ENCODE data around the genes C9orf85 and ANXA1.

DNA sequence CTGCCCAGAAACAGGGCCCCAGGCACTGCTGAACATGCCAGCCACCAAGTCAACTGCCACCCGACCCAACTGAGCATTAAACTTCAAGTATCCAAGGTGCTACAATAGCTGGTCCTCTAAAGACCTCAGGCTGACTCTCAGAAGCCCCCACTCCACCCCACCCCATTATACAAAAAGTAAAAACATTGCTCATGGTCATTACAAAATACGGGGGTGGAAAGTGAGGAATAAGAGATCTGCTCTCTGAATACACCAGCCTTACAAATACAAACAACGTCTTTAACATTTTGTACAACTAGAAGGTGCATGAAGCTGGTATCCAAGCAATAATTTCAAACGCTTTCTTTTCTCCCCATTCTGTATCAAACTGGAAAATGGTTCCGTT lies 83.6 kb downstream of the CEMIP2 start:
- CAGE, long polyA plus RNA = start-site peak on the minus strand centred at position 151 of the sequence, 8 bp wide, 119 and 98 reads in 2 replicates
- RRBS = no CpG with 5 or more reads among the region's 5 CpGs

- CAGE, long polyA plus RNA = no peak
- RRBS = no CpG with 5 or more reads among the region's 8 CpGs
Measured at GRCh38 chr9:71765418-71766154, 2.7 kb downstream of the CEMIP2 start.

- CAGE, long polyA plus RNA = no peak
- RRBS = no CpG with 5 or more reads among the region's 5 CpGs
Measured at GRCh38 chr9:71793491-71794308, 25.4 kb upstream of the CEMIP2 start.

DNA sequence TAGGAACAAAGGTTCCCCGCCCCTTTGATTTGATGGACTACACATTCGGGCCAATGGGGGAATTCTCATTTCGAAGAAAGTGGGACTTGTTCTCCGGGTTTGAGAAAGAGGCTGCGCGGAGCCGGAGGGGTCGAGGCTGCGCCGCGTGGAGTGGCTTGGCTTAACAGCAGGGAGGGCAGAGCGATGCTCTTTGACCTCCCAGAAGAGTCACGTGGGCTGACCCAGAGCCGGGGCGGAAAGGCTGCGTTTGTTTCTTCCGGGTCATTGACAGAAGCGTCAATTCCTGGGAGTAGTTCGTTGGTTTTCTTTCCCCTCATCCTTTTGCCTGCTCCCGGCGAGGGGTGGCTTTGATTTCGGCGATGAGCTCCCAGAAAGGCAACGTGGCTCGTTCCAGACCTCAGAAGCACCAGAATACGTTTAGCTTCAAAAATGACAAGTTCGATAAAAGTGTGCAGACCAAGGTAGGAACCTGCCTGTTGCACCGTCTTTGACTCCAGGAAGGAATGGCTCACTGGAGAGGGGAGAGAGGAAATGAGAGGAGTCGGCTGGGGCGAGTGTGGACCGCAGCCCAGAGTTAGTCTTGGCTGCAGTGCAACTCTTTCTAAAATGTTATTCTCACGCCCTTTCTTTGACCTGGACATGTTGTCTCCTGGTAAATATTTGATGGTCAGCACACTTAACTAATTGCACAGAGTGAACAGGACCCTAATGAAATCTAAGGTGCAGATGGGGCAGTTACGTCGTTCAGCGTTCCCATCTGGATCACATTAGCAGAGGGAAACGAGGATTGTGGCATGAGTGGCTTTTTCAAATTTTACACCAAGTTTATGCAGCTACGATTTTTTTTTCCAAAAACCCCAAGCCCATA lies at the start of gene C9orf85:
Gene C9orf85, plus strand, starts transcription at position 264 of the 868 bp plus-strand sequence.
- CAGE, long polyA plus RNA = start-site peak on the plus strand centred at position 105 of the sequence, 7 bp wide, 112 and 80 reads in 2 replicates
- RRBS = 1% methylated on average over 10 of the region's 37 CpGs

- CAGE, long polyA plus RNA = no peak
- RRBS = no CpG with 5 or more reads among the region's 4 CpGs
Measured at GRCh38 chr9:72042994-72043483, 17.4 kb downstream of the C9orf57 start.

DNA sequence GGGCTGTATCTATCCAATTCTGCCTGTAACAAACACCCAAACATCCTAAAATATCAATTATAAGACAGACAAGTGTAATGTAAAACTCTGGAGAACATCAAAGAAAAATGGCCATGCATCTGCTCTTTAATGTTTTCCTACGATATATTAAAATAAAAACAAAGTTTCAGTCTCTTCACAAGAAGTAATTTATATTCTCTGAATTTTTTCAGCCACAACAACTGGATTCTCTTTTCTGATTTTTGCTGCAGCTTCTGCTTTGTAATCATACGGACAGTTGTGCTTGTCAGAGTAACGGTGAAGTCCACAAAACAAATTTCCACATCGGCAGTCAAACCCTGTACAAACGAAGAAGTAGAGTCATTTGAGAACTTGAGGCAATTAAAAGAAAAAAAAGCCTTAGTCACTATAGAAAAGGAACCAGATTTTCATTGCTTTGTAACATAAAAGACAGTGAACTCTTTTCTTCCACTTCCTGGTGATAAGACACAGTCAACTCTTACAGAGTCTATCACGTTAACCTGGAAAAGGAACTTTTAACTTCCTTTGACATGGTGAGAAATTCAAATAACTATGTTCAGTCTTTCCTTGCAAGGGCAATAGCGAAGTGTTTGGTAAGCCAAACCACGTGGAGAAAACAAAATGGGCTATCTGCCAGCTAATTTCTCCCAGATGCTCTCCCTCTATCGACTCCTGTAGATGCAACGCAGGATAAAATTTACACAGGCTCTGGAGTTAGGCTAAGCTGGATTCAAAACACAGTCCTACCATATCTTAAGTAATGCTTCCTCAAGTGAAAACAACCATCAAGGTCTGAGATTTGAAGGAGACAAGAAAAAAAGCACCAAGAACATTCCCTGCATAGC lies 9.0 kb downstream of the ZFAND5 start:
- CAGE, long polyA plus RNA = no peak
- RRBS = no CpG with 5 or more reads among the region's 10 CpGs

- CAGE, long polyA plus RNA = no peak
- RRBS = no CpG with 5 or more reads among the region's 4 CpGs
Measured at GRCh38 chr9:72359803-72360344, 5.1 kb downstream of the ZFAND5 start.

DNA sequence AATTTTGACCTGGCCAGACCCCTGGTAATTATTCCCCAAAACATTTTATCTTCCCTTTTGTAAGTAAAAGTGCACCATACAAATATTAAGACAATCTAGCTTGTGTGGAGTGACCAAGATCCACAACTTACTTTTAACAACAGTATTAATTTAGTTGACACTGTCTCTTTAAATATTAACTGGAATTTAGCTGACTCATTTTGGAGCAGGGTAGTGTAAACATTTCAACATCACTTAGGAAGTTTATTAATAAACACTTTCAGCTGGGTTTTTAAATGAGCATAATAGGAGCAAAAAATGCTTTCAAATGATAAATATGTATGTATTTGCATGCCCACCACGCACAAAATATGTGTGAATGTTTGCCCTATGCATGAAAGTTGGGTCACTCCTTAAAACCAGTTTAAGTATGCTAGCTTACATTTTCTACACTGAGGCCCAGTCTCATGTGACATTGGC lies 3.0 kb downstream of the ZFAND5 start:
- CAGE, long polyA plus RNA = no peak
- RRBS = no CpG with 5 or more reads among the region's 1 CpG

DNA sequence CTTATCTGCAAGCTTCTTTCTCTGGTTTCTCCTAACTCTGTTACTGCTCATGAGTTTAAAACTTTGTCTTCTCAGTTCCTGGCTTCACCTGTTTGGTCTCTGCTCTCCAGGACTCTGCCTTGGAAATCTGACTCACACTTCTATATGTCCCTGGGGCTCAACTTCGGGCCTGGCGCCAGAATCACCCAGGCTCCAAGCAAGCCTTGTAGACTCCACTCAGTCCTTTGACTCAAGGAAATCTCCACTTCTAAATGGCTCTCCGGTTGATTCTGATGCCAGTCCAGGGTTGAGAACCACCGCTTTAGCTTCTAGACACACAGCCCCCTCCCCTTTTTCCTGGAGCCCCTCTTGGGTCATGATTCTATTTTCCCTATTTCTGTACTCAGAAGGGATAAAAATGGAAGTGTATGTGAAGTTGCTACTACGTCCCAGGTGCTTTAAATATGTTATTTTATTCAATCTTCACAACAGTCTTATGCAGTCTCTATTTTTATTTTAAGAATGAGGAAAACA lies 57.9 kb downstream of the TMC1 start:
- CAGE, long polyA plus RNA = no peak
- RRBS = no CpG with 5 or more reads among the region's 5 CpGs

GRCh38 chr9:72585753-72586271 lies 64.4 kb downstream of the TMC1 start:
- CAGE, long polyA plus RNA = no peak
- RRBS = no CpG with 5 or more reads among the region's 6 CpGs

DNA sequence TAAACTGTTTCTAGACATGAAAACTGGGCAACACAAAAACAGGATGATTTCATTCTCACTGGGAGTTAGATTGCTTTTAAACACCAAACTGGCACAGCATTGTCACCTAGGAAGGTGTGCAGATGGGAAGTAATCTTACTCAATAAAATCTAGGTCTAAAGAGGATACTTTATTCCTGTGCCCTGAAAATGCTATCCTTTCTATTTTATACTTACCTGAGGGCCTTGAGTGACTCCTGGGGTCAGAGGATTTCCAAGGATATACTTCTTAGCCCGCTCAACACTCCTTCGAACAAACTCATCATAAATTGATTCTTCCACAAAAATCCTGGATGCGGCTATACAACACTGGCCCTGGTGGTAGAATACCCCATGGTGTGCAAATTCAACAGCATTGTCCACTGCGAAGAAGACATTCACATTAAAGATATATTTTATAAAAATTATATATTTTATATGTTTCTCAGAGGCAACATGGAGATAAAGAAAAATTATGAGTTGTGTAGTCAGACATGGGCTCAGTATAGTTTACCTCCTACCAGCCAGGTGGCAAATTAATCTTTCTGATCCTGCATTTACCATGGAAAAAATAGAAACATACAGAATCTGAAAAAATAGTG lies 36.0 kb downstream of the ALDH1A1 start:
- CAGE, long polyA plus RNA = no peak
- RRBS = no CpG with 5 or more reads among the region's 4 CpGs

DNA sequence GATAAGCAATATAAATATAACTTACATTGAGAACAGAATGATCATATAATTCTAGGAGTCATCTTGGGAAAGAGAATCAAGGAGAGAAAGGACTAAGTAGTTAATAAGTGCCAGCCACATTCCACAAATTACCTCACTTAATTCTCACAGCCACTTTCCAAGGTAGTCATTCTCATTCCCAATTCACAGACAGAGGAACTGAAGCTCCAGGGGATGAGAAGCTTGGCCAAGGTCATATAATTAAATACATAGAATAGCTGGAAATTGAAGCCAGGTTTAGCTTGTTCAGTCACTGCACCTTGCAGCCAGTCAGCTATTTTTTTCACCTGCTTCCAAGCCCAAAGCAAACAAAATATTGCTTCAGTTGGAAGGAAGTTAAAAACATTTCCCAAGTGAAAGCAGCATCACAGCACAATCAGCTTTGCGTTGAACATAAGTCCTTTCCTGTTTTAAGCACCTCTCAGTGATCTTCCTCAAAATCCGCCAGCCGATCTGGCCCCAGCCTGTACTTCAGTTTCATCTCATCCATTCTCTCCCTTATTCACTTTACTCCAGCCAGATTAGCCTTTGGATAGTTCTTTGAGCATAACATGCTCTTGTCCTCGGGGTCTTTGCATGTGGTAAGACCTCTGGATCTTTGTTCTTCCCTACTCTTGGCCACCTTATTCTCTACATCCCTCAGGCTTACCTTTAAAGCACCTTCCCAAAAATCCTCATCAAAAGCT lies 4.8 kb downstream of the ALDH1A1 start:
- CAGE, long polyA plus RNA = no peak
- RRBS = no CpG with 5 or more reads among the region's 4 CpGs

DNA sequence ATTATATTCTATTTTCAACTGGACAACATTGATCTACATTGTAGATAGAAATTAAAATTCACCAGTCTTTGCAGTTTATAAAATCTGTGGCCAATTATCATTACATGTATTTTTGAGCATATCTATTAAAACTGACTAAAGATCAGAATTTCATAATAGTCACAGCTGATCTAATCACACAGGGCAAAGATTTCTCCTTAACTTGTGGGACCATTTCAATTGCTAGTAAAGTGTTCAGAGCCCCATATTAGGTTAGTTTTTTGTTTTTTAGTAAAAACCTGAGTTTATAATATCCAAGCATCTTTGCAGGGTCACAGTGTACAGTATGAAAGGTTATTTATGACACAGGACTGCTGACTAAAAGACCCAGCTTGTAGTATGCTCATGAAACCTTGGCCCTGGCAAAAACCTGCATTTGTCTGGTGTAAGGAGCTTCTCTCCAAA lies 37.5 kb upstream of the ALDH1A1 start:
- CAGE, long polyA plus RNA = no peak

GRCh38 chr9:73151451-73152462 lies at the start of gene ANXA1:
TSS of gene ANXA1 (plus strand) at chr9:73151865.
- CAGE, long polyA plus RNA = start-site peak on the plus strand at chr9:73151862-73151879, 6,725 and 4,598 reads in 2 replicates
- RRBS = no CpG with 5 or more reads among the region's 1 CpG

DNA sequence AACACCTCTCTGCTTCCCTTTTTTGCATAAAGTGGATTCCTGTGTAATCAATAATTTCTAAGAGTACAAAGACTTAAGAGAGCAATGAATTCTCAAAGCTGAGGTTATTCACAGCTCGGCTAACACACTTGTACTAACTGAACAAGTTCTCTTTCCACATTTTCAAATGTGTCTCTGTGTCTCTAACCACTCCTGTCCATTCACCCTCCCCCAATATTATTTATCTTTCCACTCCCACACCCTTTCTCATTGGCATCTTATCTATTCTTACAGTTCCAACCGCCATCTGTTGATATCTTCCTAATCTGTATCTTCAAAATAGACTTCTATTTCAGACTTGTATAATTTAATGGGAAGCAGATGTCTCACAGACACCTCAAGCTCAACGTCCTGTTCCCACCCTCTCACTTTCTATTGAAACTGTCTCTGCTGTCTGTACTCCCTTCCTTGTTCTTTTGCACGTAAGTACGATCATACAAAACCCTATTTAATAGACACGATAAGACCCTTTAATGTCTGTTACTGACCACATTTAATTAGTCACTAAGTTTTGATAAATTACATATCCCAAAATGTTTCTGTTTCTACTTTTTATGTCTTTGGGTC lies 206.0 kb downstream of the ANXA1 start:
- CAGE, long polyA plus RNA = no peak
- RRBS = no CpG with 5 or more reads among the region's 6 CpGs

DNA sequence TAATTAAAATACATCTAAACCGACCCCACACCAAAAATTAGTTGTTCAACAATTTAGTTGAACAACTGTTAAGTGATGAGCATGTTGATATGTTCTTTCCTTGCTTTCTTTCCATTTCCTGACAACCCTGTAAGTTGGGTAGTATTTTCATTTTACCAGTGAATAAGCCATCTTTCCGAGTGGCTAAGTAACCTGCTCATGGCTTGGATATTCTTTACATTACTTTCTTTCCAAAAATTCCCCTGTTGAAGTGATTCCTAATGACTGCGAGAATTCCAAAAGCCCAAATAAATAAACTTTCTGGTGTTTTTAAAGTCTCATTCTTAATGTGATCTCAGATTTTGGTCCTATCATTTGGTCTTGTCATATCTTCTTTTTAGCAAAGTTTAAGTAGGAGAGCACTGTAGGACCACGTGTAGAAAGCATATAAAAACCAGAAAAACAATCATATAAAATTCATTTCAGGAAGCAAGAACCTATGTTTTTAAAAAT lies 215.0 kb downstream of the ANXA1 start:
- CAGE, long polyA plus RNA = no peak
- RRBS = no CpG with 5 or more reads among the region's 4 CpGs

GRCh38 chr9:73401623-73402062 lies 250.0 kb downstream of the ANXA1 start:
- CAGE, long polyA plus RNA = no peak
- RRBS = no CpG with 5 or more reads among the region's 4 CpGs

DNA sequence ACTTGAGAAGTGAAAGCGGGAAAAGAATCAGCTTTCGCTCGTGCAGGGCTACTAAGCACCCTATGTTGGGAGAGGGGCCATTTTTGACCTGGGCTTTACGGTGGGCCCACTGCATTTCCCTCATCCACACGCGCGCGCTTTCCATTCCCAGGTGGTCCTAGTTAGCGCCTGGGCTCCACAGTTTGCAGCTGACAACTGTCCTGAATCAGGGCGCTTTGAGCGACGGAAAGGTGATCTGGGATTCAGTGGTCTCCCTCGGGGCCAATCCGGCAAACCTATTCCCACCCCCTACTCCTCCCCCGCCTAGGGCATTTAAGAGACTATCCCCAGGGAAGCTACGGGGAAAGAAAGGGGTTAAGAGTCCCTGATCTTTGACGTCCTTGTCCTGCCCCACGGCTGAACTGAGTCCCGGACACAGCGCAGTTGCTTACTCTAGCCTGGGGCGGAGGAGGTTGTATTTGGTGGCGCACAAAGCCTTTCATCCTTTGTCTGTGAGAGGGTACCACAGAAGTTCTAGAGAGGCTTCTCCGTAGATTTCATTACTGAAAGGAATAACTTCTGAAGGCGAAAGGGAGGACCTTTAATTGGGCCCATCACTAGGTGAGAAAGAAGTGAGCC lies 3.4 kb downstream of the RORB start:
- CAGE, long polyA plus RNA = no peak
- RRBS = no CpG with 5 or more reads among the region's 24 CpGs

DNA sequence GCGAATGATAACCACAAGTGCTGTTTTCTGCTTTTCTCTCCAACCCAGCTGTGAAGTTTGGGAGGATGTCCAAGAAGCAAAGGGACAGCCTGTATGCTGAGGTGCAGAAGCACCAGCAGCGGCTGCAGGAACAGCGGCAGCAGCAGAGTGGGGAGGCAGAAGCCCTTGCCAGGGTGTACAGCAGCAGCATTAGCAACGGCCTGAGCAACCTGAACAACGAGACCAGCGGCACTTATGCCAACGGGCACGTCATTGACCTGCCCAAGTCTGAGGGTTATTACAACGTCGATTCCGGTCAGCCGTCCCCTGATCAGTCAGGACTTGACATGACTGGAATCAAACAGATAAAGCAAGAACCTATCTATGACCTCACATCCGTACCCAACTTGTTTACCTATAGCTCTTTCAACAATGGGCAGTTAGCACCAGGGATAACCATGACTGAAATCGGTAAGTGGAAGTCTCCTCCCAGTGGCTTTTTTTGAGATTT lies 145.3 kb downstream of the RORB start:
- CAGE, long polyA plus RNA = no peak
- RRBS = no CpG with 5 or more reads among the region's 14 CpGs

GRCh38 chr9:75085673-75086142 lies 2.2 kb downstream of the NMRK1 start:
- CAGE, long polyA plus RNA = no peak
- RRBS = no CpG with 5 or more reads among the region's 1 CpG